Umbilical cord (tissue), 2 donors: ENCODE data around the genes GLTP and C12orf76.

- RAMPAGE, long total RNA: no peak
Observed at GRCh38 chr12:108340096-108340504, 989 bp upstream of the CMKLR1 start.

GRCh38 chr12:108515936-108516101, 742 bp downstream of the FICD start:
- RAMPAGE, long total RNA: no peak

GRCh38 chr12:108652184-108652623, 18.5 kb upstream of the SELPLG start:
- RAMPAGE, long total RNA: no peak

GRCh38 chr12:108689218-108690488, 41.7 kb downstream of the CORO1C start:
- RAMPAGE, long total RNA: no peak

- RAMPAGE, long total RNA: no peak
Observed at GRCh38 chr12:108722824-108723862, 8.2 kb downstream of the CORO1C start.

DNA sequence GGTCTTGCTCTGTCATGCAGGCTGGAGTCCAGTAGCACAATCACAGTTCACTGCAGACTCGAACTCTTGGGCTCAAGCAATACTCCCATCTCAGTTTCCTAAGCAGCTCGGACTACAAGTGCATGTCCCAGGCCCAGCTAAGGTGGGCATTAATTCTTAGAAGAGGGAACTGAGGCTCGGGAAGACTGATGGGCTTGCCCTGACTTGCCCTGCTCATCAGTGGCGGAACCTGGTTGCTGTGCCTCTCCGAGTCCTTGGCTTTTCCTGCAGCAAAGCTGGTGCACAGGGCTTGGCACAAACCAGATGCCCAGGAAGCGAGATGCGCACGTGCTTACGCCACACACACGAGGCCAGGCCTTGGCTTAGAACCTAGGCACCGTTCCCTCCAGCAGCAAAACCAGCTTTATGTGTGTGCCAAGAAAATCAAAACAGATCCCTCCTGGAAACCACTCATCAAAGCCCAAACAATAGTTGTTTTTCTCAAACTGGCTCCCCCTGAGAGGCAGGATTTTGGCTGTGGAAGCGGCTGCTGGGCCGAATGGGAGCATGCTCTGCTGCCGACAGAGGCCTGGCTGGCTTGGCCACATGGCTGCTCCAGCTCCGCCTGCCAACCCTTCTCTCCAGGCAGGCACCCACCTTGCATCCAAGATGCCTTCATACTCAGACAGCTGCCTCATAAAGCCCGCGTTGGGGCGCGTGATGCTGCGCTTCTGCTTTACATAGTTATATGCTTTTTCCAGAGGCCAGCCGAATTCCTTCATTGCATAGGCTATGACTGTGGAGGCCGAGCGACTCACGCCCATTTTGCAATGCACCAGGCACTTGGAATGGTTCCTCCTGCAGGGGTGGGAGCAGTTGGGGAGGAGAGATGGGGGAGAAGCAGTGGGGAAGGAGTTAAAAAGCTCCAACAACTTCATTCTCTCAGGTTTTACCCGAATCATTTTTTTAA, 58.7 kb downstream of the SSH1 start:
- RAMPAGE, long total RNA: no peak

- RAMPAGE, long total RNA: start-site peak on the plus strand at chr12:109098174-109098222, 50 and 98 reads in 2 replicates; start-site peak on the plus strand at chr12:109098345-109098412, 20 and 22 reads in 2 replicates
Observed at GRCh38 chr12:109097848-109098682, 668 bp downstream of the UNG start.

GRCh38 chr12:109222265-109222474, 86.9 kb downstream of the FOXN4 start:
- RAMPAGE, long total RNA: no peak

DNA sequence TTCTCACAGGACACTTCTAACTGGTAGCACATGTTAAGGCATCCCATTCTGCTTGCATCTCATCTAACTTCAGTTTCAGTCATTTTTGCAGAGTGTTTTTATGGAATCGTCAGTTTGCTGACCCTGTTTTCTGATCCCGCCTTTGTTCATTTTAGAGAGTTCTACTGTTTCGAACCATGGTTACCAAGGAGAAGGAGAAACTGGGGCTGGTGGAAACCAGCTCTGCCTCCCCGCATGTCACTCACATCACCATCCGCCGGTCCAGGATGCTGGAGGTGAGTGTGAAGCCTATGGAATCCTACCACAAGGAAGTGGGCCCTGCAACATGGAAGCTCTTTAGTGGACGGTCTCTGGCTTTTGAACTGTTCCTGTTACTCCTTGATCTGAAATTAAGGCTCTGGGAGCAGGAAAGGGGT, 39.2 kb downstream of the UBE3B start:
- RAMPAGE, long total RNA: no peak

DNA sequence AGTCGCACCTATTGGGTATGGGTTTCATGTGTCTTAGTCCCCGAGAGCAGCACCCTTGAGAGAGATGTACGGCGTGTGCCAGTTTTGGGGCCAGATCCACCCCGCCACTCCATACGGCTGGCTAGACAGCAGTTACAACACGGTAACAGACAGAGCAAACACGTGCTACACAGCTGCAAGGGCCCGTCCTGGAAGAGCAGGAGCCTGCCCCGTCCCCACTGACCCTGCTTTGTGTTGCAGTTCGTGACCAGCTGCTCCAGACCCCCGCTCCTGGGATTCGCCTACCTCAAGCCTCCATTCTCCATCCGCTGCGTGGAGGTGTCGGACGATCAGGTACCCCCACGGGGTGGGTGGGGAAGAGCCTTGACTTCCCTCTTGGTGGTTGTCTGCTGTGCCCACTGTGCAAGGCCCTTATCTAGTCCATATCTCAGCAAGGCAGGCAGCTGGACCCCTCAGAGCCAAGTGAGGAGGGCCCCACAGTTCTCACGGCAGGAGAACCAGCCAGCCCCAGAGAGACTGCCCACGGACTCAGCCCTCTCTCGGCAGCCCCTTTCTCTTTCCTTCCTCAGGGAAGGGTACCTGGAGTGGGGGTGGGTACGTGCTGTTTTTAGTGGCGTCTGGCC, 40.0 kb downstream of the MMAB start:
- RAMPAGE, long total RNA: no peak

DNA sequence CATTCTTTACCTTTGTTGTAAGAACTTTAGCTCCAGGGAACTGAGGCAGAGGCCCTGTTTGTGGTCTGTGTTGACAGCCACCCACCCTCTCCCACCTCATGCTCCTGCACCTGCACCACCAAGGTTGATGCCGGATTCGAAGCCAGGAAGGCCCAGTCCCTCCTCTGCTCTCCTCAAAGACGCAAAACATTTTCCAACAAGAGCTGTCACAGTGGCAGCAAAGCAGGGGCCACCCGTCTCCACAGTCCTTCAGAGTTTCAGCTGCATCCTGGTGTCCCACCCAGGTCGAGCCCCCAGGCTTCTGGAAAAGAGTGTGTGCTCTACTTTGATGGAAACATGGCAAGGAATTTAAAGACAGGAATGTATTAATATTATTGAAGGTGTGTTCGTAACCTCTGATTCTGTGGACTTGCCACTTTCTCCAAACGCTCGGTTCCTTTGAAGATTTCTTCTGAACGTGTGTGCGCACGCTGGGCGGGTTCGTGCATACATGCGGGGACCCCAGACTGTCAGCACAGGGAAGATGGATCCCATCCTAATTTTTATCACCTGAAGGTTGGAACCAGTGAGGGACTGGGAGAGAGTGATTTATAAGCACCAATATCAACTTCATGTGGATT, 37.3 kb downstream of the MMAB start:
- RAMPAGE, long total RNA: no peak

DNA sequence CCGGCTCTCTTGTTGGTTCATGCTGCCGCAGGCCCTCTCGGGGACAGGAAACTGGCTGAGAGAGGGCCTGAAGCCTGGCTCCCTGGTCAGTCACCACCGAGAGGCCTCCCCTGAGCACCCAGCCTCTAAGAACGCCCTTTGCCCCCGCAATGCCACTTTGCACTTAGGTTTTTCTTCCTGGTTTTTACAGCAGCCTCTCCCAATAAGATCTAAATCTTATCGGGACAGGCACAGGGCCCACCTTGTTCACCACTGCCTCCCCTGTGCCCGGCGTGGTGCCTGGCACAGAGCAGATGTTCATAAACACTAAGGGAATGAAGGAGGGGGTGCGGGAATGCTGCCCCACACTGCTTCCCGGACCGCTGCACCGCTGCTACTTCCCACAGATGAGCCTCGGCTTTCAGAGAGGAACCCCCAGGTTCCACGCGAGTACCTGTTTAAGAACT, 14.6 kb downstream of the MMAB start:
- RAMPAGE, long total RNA: no peak

- RAMPAGE, long total RNA: no peak
Observed at GRCh38 chr12:109596224-109597013, 22.8 kb downstream of the MVK start.

DNA sequence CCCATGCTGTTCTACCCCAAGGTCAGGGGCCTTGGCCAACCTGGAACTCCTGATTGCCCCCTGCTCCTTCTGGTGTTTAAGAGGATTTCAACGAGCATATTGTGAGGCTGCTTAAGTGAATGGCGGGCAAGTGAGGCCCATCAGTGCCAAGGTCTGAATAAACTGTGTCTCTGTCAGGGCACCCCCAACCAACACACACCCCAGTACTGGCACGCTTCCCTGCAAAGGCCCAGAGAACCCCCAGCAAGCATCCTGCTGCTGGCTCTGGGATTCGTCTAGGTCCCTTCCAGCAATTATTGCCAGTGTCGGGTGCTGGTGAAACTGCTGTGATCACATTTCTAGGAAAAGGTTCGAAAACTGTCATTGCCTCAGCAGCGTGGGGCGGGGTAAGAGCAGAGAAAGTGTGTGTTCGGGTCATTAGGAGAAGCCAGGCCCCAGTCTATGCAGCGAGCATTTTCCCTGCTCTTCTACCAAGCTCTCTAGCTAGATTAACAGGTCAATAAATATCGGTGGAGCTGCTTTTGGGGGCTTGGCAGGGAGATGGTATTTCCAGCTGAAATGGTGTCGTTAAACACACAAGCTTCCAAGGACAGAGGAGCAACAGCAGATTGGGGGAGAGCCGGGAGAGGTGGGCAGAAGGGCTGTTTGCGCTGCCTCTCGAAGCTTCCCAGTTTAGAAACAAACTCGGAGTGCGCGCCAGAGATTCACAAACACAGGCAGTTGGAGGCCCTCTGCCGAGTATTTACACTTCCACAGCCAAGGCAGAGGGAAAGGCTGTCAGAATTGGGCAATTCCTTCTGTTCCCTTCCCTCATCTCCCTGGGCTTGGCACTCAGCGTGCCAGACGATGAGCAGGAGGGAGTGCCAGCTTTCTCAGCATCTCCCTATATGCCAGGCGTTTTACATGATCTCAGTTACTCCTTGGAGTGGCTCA, 2.6 kb downstream of the FAM222A start:
- RAMPAGE, long total RNA: no peak

GRCh38 chr12:109721213-109721865, 7.7 kb downstream of the FAM222A start:
- RAMPAGE, long total RNA: no peak

- RAMPAGE, long total RNA: no peak
Observed at GRCh38 chr12:109736477-109736928, 22.9 kb downstream of the FAM222A start.

DNA sequence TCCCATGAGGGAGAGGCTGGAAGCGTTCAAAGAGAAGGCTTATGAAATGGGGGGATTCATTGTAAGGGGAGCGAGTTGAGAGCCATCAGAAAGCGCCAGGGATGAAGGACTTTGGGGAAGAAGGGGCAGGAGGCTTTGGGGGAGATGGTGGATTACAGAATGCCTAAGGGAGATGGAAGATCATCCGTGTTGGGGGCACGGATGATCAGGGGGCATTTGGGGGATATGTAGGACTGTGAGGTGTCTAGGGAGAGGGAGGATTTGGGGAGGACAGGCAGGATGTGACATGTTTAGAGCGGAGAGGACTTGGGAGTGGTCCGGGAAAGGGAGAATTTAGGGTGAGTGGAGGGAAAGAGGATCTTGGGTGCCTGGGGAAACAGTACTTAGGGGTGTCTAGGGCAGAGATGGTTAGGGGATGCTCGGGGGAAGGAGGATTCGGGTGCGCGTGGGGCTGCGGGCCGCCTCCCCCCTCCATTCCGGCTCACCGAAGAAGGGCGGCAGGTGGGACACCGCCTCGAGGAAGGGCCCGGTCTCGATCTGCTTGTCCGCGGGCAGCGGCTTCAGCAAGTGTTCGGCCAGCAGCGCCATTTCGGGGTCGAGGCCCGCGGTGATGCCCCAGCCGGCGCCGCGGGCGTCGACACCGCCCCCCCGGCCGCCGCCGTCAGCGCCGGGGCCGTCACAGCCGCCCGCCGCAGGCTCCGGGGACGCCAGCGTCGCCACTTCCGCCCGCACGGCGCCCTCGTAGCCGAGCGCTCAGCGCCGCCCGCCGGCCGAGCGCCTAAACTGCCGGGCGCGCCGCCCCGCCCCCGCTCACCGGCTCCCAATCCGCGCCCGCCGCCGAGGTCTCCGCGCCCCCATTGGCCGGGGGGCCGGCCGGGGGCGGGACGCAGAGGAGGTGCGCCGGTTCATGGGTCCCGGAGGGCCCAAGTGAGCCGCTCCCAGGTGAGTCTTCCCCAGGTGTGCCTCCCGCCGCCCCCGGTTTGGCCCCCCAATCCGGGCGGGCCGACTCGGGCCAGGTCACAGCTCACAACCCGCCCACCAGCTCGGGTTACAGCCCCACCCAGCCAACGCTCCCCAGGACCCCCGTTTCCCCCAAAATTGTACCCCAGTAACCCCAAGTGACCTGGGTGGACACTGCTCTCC, at the start of gene GLTP:
Gene GLTP, minus strand, starts transcription at position 755 of the 1,143 bp plus-strand sequence.
- RAMPAGE, long total RNA: no peak

DNA sequence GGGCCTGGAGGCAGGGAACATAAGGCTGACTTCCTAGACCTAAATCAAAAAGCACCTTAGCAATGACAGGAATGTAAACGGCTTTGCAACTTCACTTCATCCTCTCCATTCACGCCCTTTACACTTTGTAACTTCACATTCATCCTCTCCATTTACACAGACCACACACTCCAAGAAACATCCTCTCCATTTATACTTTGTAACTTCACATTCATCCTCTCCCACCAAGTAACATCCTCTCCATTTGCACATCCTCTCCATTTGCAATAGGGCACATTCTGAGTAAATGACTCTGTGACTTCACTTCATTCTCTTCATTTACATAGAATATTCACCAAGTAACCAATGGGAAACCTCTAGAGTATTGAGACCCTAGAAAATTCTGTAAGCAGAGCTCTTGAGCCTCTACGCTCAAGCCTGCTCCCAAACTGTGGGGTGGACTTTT, 817 bp upstream of the GLTP start:
- RAMPAGE, long total RNA: no peak

GRCh38 chr12:110015277-110015632, 16.0 kb downstream of the ANKRD13A start:
- RAMPAGE, long total RNA: no peak

GRCh38 chr12:110048276-110048887, at the start of gene C12orf76:
TSS of gene C12orf76 (minus strand) at chr12:110048522.
- RAMPAGE, long total RNA: start-site peak on the minus strand at chr12:110048502-110048559, 136 and 74 reads in 2 replicates